ENCODE measurements around a stretch of chr3.

DNA sequence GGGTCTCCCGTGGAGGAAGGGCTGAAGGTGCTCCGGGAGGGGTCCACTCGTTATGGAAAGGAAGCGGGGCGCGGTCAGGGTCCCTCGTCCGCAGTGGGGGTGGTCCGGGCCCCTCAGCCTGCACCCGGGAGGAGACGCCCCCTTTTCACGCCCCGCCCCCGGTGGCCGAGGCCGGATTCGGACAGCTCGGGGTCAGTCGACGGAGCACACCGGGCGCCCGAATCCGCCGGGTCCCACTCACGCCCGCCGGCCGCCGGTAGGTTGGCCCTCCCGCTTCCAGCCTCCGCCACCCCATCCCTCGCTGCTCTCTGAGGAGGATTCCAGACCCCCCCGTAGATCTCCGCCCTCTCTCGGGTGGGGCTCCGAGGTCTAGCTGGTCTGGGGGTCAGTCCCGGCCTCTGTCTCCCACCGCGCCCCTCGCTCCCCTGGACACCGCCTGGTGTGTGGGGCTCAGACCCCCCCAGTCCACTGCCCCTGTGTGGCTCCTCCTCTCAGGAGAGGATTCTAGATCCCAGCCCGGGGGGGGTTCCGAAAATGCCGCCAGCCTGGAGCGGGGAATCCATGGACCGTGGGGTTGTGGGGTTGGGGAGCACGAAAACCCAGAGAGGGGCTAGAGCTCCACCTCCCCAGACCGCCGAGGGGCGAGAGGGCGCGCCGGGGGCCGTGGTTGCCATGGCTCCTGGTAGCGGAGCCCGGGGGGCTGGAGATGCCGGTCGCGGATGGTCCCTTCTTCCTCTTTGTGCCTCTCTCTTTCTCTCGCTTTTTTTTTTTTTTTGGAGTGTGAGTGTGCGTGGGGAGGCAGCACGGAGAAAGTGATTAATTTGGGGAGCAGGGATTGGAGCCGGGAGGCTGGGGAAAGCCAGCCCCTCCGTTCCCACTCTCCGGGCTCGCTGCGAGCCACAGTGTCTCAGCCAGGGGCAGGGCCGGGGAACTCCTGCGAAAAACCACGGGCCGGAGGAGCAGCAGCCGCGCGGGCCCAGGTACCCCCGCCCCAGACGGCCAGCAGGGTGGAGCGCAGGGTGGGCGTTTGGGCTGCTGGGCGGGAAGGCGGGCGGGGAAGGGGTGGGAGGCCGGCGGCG is 889 bp downstream of the CHL1 start:
- PRO-cap, result no peak

- PRO-cap, result no peak
Measured at GRCh38 chr3:566026-566225, 369.4 kb downstream of the CHL1 start.

- PRO-cap, result bidirectional peak, plus-strand start at chr3:2099315, minus-strand start at chr3:2099282
Measured at GRCh38 chr3:2099039-2099684, 496 bp downstream of the CNTN4 start.

- PRO-cap, result no peak
Measured at GRCh38 chr3:4340975-4341419, 37.8 kb downstream of the SETMAR start.

GRCh38 chr3:4512928-4513366 is 19.8 kb downstream of the ITPR1 start:
- PRO-cap, result no peak

DNA sequence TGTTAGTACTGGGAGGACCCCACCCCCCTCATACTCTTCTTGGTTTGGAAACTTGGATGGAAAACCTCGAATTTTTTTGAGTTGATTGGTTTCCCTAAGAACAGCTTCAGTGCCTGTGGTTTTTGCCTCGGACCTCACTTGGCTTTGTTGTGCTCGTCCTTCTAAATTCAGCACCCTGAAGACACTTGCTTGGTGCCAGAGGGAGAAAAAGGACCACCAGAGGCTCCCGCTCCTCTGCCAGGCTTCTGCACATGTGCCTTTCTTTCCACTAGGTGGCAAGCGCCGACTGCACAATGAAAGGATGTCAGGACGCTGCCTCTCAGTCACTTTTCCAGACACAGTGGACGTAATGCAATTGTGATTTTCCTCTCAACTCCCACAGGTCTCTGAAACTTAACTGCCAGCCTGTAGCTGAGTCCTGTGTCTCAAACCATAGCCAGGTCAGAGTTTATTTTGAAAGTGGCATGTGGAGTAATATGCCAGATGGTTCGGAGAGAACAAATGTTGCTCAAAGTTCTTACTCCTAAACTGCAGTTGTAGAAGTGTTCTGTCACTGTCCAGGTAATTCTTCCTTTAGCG is 162.8 kb downstream of the ITPR1 start:
- PRO-cap, result no peak

GRCh38 chr3:4688330-4688852 is 195.2 kb downstream of the ITPR1 start:
- PRO-cap, result no peak

- PRO-cap, result no peak
Measured at GRCh38 chr3:4716634-4717321, 223.6 kb downstream of the ITPR1 start.

GRCh38 chr3:4721415-4722015 is 228.4 kb downstream of the ITPR1 start:
- PRO-cap, result no peak

GRCh38 chr3:4748405-4748834 is 230.8 kb upstream of the BHLHE40 start:
- PRO-cap, result no peak

GRCh38 chr3:4756968-4758059 is 221.9 kb upstream of the BHLHE40 start:
- PRO-cap, result no peak

- PRO-cap, result no peak
Measured at GRCh38 chr3:4759604-4760459, 219.4 kb upstream of the BHLHE40 start.

- PRO-cap, result no peak
Measured at GRCh38 chr3:4811093-4811821, 168.0 kb upstream of the BHLHE40 start.

- PRO-cap, result no peak
Measured at GRCh38 chr3:4818556-4819542, 160.4 kb upstream of the BHLHE40 start.

DNA sequence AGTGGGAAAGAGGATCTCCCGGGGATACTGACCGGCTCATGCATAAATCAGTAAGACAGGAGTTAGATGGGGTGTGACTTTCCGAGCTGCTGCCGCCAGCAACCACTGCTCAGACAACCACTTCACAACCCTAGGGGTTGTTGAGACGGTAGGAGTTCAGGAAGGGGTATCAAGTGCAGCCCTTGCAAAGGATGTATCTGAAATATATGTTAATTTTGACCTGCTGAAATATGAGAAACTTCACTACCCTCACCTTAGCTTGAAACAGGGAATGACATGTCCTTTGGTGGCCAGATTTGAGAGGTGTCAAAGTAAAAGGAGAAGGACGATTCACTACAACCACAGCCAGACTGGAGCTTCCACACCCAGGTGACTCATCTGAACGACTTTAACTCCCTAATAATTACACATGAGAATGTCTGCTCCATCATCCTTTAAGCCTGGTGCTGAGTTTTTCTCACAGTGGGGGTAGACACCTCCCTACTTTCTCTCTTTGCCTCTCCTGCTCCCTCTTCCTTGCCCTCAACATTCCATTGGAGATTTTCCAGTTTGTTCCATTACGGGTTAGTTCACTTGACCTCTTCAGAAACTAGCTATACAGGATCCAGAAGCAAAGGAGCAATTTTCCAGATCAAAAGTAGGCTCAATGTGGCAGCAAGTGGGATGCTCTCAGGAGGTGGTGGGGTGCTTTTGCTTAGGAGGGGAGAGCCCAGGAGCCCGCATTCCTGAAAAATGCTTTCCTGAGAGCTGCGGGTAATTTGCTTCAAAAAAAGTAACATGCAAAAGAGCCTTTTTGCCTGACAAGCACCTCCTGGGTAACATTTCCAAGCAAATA is 154.3 kb upstream of the BHLHE40 start:
- PRO-cap, result no peak

GRCh38 chr3:4877306-4877871 is 101.8 kb upstream of the BHLHE40 start:
- PRO-cap, result no peak

DNA sequence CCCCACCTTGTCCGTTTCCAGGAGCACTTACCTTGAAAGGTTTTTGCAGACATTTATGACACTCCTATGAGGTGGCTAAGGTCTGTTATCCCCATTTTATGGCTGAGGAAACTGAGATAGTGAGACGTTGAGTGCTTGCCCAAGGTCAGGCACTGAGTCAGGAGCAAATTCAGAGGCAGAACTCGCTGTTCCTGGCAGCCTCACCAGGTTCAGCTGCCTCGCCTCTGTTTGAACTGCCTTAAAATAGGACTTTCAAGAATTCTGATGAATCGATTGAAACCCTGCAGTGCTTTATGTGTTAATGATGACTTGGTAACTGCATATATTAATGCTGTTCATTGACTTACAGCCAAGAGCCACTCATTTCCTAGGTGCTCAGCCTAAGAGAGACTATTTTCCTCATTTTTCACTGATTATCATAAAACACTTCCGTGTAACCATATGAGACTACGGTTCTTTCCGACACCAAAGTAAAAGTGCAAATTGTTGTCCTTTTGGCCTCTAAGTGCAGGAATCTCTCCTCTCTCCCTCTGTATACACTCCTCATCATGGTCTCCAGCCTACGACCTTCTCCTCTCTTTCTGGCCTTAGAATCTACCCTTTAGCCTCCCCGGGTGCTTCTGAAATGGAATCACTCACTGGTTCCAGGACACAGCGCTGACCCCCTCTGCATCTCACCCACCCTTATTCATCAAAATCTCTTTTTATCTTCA is 79.4 kb upstream of the BHLHE40 start:
- PRO-cap, result no peak

DNA sequence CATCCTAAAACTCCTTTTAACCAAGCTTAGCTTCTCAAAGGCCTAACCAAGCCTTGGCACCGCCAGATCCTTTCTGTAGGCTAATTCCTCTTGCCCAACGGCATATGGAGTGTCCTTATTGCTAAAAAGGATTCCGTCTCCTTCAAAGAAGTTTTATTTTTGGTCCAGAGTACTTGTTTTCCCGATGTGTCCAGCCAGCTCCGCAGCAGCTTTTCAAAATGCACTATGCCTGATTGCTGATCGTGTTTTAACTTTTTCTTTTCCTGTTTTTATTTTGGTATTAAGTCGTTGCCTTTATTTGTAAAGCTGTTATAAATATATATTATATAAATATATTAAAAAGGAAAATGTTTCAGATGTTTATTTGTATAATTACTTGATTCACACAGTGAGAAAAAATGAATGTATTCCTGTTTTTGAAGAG is 5.4 kb downstream of the BHLHE40 start:
- PRO-cap, result bidirectional peak, plus-strand start at position 184 of the sequence, minus-strand start at position 75 of the sequence

DNA sequence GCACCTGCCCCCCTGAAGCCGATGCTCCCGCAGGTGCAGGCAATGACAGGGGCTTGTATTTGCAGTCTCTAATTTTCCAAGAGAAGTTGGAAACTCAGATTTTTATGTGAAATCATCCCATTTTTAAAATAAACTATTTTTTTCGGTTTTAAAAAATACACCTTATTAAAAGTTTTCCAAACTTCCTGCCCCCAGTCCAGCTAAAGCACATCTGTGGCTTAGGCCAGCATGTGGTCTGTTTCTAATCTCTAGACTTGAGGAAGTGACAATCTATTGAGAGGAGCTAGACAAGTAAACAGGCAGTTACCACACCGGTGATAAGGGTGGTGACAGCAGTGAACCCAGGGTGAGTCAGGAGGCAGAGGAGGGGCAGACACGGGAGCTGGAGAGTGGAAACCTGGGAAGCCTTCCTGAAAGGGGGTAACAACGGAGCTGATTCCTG is 37.2 kb downstream of the BHLHE40 start:
- PRO-cap, result bidirectional peak, plus-strand start at position 361 of the sequence, minus-strand start at position 213 of the sequence

- PRO-cap, result no peak
Measured at GRCh38 chr3:5132974-5134038, 11.2 kb downstream of the ARL8B start.